SJSA1 (cell line): ENCODE measurements around a stretch of chr16.

DNA sequence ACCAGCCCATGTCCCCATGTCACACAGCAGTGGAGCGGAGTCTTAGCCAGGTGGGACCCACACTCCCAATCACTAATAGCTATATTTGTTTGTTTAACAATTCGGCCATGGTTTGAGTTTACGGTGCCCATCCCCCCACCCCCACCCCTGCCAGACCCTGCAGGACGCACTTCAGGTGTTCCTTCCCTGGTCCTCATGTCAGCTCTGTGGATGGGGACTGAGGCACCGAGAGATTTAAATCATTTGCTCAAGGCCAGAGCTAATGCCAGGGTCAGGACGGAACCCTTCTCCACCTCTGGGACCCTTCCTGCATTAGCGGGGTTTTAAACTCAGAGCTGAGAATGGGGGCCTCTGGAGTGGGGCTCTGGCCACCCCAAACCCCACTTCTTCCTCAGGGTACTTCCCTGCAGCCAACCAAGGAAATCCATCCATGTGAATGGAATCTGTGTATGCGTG lies 8.7 kb upstream of the FOXF1 start:
- RAMPAGE, long total RNA = no peak

- RAMPAGE, long total RNA = no peak
Measured at GRCh38 chr16:86575395-86576430, 2.6 kb upstream of the FOXL1 start.

DNA sequence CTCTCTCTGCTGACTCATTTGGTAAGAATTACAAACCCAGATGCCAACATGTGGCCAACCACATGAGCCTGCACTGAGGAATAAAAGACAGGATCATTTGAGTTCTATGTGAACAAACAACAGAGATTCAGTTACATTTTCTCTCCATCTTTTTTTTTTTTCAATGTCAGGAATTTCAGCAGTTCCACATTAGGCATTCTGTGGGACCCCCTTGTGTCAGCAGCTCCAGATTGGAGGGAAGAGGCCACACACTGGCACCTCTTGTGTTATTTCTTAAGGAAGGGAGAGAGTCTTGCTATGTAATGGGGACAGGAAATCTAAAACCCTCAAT lies 172.9 kb downstream of the FOXL1 start:
- RAMPAGE, long total RNA = no peak

DNA sequence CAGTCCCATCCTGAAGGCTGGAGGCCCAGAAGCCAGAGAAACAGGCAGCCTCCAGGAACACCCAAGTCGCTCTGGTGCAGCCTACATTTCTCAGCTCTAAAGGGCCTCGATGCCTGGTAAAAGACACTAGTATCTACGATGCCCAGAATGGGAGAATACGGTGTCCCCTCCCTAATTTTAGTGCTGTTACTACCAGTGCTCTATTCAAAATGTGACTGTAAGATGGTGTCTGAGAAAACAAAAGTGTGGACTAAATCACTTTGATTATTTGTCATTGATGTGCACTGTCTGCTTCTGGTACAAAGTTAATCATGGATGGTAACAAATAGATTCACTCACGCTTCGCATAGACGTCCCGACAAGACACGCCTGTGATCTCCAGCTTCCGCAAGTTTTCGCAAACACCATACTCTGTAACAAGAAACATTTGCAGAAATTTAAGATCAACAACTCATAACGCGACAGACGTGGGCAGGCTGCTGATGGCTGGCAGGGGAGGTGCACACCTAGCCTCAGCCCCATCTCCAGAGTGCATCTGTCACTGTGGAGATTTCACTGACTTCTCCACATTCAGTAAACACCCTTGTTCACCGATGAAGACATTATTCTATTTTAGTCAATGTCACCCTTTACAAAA lies 23.5 kb downstream of the FBXO31 start:
- RAMPAGE, long total RNA = no peak

DNA sequence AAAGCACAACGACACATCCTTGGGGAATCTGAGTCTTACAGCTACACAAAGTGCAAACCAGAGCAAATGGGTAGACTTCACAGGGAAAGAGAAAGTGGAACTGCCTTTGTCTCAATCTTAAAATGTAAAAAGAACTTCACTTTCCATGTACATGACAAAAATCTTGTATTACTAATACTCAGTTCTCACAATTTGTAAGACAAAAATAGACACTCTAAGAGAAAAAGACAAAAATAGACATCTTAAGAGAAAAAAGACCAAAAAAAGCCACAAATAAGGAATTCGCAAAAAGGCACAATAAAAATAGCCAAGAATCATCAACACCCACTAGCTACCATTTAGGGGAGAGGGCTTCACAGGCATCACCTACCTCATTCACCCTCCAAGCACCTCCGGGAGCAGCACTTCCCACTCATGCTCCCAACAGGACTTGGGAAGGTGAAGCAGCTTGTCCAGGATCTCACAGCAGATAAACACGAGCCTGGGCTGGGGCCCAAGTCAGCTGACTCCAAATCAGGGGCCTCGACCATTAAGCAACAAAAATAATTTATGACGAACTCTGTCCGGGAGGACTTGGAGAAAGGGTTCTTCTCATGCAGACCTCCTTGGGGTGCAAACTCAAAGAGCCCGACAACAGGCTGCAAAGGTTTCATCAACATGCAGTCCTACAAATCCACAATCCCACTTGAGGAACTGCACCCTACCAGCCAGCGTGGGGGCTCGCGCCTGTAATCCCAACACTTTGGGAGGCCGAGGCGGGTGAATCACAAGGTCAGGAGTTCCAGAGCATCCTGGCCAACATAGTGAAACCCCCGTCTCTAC lies 2.3 kb downstream of the FBXO31 start:
- RAMPAGE, long total RNA = no peak

DNA sequence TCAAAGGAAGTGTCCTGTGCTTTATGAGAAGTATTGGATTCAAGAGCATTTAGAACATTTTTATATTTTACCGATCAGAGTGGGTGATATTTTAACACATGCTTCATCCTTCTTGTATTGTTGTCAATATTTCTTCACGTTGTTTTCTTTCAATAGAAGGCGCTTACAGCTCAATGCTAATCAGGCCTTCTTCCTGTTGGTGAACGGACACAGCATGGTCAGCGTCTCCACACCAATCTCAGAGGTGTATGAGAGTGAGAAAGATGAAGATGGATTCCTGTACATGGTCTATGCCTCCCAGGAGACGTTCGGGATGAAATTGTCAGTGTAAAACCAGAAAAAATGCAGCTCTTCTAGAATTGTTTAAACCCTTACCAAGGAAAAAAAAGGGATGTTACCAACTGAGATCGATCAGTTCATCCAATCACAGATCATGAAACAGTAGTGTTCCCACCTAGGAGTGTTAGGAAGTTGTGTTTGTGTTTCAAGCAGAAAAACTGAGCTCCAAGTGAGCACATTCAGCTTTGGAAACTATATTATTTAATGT lies 10.7 kb downstream of the MAP1LC3B start:
- RAMPAGE, long total RNA = no peak

GRCh38 chr16:87411460-87411838 lies 19.3 kb downstream of the MAP1LC3B start:
- RAMPAGE, long total RNA = no peak

- RAMPAGE, long total RNA = no peak
Measured at GRCh38 chr16:87506986-87507930, 14.4 kb upstream of the ZCCHC14 start.

- RAMPAGE, long total RNA = no peak
Measured at GRCh38 chr16:87554584-87555499, 47.5 kb upstream of the JPH3 start.

- RAMPAGE, long total RNA = no peak
Measured at GRCh38 chr16:87570830-87571808, 31.2 kb upstream of the JPH3 start.

- RAMPAGE, long total RNA = no peak
Measured at GRCh38 chr16:87648184-87648652, 45.9 kb downstream of the JPH3 start.

DNA sequence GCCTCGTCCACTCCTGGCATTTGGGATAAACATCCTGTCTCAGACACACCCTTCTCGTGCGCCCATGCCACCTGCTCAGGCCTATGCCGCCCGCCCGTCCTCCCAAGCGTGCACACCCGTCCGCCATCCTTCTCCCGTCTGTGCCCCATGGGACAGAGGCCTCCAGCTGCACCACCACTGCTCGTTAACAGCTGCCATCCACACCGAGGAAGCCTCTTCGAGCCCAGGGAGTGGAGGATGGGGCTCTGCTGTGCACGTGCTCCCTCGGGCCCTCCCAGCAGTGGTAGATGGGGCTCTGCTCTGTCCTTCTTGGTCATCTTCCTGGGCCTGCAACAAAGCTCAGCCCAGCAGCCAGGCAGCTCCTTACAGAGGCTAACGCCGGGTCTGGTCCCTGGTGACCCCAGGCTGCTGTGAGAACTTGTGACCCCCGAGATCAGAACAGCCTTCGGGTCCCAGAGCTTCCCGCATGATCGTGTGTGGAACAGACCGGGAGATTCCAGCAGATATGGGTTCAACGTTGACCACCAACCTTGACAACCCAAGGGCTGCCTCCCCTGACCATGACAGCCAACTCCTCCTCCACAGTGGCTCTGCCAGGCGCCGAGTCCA lies 64.0 kb downstream of the KLHDC4 start:
- RAMPAGE, long total RNA = no peak

DNA sequence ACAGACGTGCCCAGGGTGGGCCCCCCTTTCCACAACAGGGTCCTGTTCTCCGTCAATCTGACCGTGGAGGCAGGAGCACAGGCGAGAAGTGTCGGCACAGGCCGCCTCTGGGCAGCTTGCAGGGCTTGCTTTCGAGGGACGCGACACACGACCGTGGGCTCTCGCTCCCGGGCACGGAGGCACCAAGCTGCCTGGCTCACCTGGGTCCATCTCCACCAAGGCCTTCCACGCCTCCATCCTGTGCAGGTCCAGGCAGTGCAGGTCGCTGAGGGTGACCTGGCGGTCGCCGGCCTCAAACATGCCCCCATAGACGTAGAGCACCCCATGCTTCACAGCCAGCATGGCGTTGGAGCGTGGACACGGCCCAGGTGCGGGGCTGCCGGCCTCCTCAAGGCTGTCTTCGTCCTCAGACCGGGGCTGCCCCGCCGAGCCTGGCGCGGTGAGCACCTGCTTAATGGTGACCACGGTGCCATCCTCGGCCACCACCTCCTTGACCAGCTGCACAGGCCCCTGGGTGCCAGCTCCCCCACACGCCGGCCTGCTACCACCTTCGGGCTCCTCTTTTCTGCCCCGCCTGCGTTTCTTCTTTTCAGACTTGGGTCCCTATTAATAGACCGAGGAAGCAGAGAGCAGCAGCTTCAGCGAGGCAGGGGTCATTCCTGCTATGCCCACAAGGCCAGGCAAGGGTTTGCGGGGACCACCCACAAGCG lies 56.6 kb downstream of the KLHDC4 start:
- RAMPAGE, long total RNA = no peak

- RAMPAGE, long total RNA = no peak
Measured at GRCh38 chr16:87723120-87723776, 42.5 kb downstream of the KLHDC4 start.

GRCh38 chr16:87789543-87790383 lies 24.0 kb upstream of the KLHDC4 start:
- RAMPAGE, long total RNA = no peak

DNA sequence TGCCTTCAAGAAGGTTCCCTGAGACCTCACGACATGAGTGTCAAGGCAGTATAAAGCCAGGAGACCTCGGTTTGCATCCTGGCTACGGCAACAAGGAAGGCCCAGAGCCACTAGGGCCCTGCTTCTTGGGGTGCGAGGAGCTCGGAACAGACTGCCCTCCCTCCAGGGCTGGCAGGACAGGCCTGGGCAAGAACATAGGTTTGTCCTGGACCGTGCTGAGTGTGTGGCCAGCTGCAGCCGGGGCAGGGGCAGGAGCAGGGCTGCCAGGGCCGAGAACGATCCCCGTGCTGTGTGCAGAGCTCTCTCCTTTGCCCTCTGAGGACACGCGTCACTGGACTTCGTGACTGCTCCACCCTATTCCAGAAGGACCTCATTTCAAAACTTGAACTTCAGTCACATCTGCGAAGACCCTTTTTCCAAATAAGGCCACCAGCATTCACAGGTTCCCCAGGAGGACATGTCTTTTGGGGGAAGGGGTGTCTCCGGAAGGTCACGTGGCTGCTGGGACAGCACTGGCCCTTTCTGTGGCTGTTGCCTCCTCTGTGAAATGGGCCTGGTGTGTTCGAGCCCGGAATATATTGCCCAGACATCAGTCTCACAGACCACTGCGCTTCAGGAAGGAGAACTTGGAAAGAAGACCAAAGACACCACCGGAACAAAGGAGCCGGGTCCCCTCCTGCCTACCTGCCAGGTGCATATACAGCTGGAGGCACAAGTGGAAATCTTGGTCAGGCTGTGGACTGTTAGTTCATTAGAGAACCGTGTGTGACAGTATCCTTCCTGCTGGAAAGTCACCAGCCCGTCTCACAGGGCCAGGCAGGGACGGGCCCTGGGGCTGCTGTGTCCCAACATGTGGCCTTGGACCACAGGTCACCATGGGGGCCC lies 27.6 kb downstream of the SLC7A5 start:
- RAMPAGE, long total RNA = no peak

- RAMPAGE, long total RNA = no peak
Measured at GRCh38 chr16:87925158-87925858, 11.0 kb downstream of the CA5A start.

DNA sequence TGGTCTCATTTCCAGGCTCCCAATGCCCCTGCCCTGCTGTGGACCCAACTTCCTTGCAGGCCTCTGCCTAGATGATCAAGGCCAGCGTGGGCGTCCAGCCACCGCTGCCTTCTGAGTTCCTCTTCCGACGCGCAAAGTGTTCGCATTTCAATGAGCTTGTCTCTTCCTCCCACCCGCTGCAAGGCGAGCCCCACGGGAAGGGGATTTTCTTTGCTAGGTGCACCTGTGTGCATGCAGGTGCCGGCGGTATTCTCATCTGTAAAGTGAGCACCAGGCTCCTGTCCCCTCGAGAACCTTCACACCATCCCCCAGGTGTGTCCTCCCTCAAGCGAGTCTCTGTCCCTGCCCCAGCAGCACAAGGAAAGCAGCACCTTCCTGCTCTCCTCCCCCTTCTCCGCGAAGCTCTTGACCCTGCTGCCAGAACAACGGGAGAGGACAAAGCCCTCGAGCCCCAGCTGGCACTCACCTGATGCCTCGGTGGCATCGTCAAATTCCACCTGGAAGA lies 10.0 kb downstream of the CA5A start:
- RAMPAGE, long total RNA = no peak

DNA sequence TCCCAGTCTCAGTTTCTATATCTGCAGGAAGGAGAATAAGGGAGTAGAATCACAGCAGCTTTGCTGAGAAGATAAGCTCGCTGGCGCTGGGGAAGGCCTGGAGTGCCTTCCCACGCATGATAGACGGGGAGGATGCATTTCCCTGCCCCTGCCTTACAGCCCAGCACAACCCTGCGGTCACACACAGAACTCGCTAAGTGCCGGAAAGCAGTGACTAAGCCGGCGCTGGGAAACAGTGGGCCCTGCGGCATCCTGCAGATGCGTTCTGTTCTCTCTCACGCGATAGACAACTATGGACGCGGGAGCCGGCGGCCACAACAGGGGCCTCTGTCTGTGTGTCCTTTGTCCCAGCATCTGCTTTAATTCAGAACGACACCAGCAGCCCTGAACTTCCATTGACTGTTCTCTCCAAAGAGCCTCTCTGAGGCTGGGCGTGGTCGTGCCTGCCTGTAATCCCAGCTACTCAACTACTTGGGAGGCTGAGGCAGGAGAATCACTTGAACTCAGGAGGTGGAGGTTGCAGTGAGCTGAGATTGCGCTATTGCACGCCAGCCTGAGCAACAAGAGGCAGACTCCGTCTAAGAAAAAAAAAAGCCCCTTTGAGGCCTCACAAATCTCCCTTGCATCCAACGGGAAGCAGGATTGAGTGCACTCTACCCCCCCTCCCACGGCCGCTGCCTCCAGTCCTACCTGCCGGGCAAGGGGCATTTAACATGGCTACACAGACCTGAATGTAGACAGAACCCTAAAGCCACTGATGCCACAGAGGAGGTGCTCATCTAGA lies 4.6 kb downstream of the CA5A start:
- RAMPAGE, long total RNA = no peak

GRCh38 chr16:87932318-87933174 lies 3.8 kb downstream of the CA5A start:
- RAMPAGE, long total RNA = no peak